Hepatocyte (in vitro differentiated cells and primary cell): ENCODE measurements around the gene BTBD8.

DNA sequence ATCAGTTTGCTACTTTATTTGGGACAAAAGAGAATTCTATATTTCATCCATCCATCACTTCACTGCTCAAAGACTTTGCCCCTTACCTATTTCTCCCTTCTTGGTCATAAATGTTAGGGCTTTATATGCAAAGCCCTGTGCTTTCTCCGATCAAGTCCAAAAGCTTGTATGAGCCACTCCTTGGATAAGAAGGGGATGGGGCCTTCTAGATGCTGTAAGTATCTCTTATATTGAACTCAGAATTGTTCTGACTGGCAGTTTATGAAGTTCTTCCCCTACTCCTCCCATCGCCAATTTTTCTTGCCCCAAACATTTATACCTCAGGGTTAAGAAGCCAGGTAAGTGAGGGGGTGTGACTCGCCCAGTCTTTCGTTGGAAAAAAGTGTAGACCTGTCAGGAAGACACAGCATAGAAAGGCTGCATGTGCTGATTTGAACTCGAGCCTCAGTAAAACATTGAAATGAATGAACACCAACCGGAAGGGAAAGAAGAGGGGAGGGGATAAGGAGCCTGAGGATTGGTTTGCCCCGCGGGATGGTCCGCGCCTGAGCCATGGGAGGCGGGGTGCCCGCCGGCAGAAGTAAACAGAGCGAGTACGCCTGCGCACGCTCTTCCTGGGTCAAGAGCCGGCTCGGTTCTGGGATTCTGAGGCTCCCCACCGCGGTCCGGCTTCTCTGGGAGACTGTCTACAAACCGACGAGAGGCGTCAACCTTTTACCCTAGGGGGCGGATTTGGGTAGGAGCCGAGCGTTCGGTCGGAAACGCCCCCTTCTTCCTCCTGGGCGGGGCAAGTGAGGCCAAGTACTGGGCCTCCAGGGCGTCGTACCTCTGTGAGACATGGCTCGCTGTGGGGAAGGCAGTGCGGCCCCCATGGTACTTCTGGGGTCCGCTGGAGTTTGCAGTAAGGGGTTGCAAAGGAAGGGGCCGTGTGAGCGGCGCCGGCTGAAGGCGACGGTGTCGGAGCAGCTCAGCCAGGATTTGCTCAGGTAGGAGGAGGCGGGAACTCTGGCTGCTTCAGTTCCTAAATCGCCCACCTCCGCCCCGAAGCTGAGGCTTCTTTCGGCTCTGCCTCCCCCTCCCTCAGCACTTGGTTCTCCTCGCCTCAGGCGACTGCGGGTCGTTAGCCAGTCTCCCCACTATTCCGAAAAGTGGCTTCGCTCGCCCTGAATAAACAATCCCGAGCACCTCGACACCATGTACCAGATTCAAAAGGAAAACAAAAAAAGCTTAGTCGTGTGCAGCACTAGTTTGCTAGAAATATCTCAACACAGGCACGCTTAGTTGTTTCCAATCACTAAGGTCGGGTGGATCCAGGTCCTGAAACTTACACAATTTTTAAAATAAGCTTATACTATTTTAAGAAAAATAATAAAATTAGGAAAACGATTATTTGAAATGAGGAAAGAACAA is at the start of gene BTBD8:
Gene BTBD8, plus strand, starts transcription at position 611 of the 1,410 bp plus-strand sequence.
- RAMPAGE, long total RNA = no peak
- RRBS = 2% methylated on average over 11 of the region's 62 CpGs

- RAMPAGE, long total RNA = no peak
- RRBS = no CpG with 5 or more reads among the region's 2 CpGs
Observed at GRCh38 chr1:92278213-92279082, 20.3 kb downstream of the GLMN start.

- RAMPAGE, long total RNA = no peak
- RRBS = no CpG with 5 or more reads among the region's 4 CpGs
Observed at GRCh38 chr1:92588385-92589166, 101.9 kb upstream of the GFI1 start.

- RAMPAGE, long total RNA = no peak
- RRBS = no CpG with 5 or more reads among the region's 7 CpGs
Observed at GRCh38 chr1:92834424-92834955, 2.6 kb downstream of the RPL5 start.

DNA sequence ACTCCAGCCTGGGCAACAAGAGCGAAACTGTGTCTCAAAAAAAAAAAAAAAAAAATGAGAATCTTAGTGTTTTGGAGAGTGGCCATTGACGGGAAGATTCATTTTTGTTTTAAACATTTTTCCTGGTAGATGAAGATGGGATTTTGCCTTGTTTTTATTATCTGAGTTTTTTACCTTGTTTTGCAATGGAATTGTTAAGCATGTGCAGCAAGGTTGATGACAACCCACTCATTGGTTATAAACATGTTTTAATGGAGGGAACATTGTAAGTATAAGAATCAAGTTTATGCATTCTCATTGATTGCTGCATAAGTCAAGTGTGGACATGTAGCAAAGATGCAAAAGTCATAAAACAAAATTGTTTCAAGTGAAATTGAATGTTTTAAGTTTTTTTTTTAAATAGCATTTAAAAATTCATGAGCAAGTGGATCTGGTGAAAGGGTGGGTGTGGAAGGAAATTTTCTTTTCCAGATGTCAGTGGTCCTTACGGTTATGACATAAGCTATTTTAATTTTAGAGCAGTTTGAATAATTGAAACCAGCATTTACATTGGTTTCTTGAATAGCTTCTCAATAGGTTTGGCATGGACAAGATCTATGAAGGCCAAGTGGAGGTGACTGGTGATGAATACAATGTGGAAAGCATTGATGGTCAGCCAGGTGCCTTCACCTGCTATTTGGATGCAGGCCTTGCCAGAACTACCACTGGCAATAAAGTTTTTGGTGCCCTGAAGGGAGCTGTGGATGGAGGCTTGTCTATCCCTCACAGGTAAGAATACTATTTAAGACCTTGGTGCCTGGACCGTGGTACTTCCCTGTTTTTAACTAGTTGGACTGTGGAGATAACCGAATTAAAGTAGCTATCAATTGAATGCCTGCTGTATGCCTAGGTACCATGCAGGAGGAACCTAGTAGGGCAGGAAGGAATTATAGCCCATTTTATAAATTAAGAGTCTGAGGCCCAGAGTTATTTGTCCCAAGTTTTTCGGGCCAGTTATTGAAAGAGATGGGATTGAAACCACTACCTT is 4.1 kb downstream of the RPL5 start:
- RAMPAGE, long total RNA = no peak
- RRBS = no CpG with 5 or more reads among the region's 6 CpGs

GRCh38 chr1:93080231-93080462 is 1.1 kb downstream of the MTF2 start:
- RAMPAGE, long total RNA = no peak
- RRBS = no CpG with 5 or more reads among the region's 3 CpGs

GRCh38 chr1:93278018-93278297 is 67.7 kb upstream of the DR1 start:
- RAMPAGE, long total RNA = no peak
- RRBS = no CpG with 5 or more reads among the region's 6 CpGs

- RAMPAGE, long total RNA = no peak
- RRBS = no CpG with 5 or more reads among the region's 6 CpGs
Observed at GRCh38 chr1:93340667-93341813, 4.7 kb upstream of the DR1 start.

DNA sequence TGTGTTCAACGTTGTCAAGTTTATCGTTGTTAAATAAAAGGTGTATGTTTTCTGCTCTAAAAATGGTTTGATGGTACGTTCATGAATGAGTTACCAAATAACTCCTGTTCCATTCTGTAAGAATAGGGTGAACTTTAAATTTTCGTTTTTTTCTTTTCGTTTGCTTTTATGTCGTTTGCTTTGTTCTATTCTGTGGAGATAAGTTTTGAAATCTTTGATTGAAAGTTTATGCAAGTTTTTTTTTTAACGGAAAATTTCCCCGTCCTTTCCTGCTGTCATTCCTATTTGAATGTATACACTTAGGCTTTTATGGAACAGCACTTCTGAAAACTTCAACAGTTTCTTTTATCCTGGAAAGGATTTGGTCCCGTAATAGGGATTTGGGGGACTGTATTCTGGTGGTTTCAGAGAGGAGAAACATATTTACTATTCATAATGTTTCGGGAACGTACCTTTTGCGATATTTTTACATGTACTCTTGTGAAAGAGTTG is 1.7 kb downstream of the DR1 start:
- RAMPAGE, long total RNA = no peak
- RRBS = no CpG with 5 or more reads among the region's 12 CpGs

DNA sequence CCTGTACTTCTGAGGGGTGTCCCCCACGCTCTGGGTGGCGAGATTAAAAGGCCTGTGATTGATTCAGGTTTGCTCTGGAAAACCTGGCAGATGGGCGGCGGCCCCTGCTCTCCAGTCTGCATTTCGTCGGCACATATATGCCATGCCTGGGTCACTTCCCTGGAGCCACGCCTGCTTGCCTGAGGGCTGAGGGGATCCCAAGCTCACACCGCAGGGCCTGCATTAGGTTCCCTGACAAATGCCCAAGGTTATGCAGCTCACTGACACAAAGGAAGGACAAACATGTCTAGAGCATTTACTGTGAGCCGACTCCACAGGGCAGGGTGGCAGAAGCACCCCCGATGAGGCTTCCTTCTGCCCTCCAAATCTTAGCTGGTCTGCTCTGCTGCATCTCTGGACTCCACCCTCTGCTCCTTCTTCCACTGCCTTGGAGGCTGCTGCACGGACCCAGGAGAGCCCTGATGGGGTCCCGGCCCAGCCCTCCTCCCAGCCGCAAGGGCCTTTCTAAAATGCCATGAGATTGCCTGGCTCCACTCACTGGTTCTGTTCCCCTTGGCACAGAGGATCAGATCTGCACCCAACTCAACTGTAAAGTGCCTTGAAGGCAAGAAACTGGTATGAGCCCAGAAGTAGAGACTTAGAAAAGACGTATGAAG is 103.8 kb downstream of the BCAR3 start:
- RAMPAGE, long total RNA = no peak
- RRBS = no CpG with 5 or more reads among the region's 14 CpGs

DNA sequence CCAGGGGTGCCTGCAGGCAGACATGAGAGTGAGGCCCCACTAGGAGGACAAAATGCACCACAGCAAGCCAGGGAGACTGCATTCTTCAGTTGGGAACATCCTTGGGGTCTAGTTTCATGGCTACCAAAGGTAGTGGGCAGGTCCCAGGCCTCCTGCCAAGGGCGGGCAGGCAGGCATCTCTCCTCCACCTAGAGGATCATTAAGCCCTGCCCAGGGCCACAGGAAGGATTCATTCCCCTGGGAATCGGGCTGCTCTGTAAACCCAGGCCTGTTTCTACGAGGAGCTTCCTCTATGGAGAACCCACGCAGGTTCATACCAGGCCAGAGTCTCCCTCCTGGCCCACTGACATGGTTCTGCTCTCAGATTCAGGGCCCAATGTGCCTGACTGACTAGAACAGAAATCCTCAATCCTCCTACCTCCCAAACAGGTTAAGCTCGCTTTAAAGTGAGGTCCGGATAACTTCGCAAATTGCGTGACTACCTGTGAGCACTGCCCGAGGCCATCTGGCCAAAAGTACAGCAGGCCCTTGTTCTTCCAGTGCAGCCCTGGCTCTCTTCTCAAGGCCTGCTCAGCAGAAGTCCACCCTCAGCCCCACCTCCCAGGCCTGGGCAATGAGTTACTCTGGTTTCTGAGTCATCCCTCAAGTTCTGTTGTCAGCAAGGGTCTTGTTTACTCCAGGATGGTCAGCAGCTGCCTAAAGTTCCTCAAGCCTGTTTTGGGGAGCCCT is 102.0 kb downstream of the BCAR3 start:
- RAMPAGE, long total RNA = no peak
- RRBS = no CpG with 5 or more reads among the region's 9 CpGs

- RAMPAGE, long total RNA = no peak
- RRBS = no CpG with 5 or more reads among the region's 23 CpGs
Observed at GRCh38 chr1:93591616-93592869, 89.6 kb downstream of the BCAR3 start.

DNA sequence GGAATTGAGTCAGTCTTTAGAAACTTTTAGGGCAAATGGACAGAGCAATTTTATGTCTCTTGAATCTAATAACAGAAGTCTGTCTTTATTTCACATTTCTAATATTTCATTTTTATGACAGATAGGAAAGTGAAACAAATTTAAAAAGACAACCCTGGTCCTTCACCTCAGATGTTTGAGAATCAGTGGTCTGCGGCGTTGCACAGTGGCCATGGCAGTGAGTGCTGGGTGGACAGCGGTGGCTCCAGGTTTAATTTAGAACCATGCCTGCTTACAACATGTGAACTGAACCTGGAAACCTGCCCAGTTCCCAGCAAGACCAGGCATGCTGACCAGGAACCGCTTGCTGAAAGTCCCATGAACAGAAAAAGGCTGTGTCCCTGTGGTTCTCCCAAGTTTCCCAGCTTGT is 88.7 kb downstream of the BCAR3 start:
- RAMPAGE, long total RNA = no peak
- RRBS = no CpG with 5 or more reads among the region's 4 CpGs

DNA sequence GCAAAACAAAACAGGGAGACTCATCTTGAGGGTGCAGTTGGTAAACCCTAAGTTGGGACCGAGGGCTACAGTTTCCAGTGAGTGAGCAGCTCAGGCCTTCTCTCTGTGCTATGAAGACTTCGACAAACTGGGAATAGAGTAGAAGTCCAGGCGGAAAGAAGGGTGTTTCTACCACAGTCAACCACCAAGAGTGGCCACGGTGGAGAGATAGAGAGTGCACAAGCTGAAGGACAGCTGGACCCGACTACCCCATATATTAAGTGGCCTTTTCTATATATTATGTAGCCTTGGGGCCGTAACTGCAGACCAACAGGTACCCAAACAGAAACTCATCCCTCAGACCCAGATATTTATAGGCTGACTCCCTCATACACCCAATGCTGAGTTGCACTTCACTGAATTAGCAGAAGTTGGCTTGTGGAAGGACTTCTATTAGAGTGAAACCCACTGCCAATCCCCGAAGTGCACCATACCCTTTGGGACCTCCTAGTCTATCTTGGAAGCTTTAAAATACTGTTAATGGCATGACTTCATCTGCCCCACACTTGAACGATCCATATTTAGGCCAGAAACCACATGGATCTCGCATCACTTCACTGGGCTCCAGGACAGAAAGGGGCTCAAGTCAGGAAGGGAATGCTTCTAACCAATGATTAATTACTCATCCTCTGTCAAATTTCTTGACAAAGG is 69.3 kb downstream of the BCAR3 start:
- RAMPAGE, long total RNA = no peak
- RRBS = no CpG with 5 or more reads among the region's 9 CpGs

GRCh38 chr1:93616325-93617293 is 65.0 kb downstream of the BCAR3 start:
- RAMPAGE, long total RNA = no peak
- RRBS = no CpG with 5 or more reads among the region's 10 CpGs

DNA sequence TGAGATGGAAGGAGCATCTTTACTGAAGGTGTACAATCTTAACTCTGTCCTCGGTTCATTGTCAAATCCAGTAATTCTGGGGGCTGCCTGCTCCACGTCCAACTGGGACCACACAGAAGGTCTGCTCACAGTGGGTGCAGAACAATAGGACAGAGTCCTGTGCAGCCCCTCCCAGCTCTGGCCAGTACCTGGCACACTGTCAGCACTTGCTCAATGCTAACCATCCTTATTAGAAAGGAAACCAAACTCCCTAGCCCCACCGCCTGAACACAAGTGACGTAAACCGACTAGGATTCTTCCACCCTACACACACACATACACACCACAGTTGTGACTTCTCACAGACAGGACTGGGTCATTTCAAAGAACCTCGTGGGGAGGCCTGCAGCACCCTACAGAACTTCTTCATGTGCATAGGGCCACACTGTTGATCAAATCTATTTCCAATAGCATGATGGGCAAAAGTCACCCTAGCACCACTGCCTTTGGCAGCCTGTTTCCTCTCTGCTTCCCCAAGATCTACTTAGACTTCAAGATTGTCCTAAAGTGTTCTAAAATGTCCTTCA is 5.1 kb downstream of the BCAR3 start:
- RAMPAGE, long total RNA = no peak
- RRBS = no CpG with 5 or more reads among the region's 6 CpGs

GRCh38 chr1:93723167-93723668 is 41.6 kb upstream of the BCAR3 start:
- RAMPAGE, long total RNA = no peak
- RRBS = no CpG with 5 or more reads among the region's 6 CpGs

- RAMPAGE, long total RNA = no peak
- RRBS = no CpG with 5 or more reads among the region's 9 CpGs
Observed at GRCh38 chr1:93768842-93769362, 87.3 kb upstream of the BCAR3 start.

DNA sequence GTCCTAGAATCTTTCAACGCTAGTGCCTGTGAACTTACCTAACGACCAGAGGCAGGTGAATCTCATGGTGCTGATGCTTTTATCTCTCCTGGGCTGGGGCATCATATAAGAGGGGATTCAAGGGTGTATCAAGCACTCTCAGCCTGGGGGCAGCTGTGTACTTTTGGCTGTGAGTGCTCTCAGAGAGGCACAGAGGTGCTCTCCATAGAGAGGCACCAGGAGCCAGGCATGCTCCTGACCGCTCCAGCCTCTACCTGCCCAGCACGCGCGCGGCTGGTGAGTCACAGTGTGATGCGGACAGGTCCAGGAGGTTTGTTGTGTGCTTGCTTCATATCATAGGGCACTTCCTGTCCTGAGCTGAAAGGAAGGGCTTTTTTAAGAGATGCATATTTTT is 93.5 kb upstream of the BCAR3 start:
- RAMPAGE, long total RNA = no peak
- RRBS = no CpG with 5 or more reads among the region's 8 CpGs

GRCh38 chr1:93875569-93875866 is 3.5 kb downstream of the DNTTIP2 start:
- RAMPAGE, long total RNA = no peak